Spinal cord (tissue), 3 donors: ENCODE measurements around a stretch of chr6.

DNA sequence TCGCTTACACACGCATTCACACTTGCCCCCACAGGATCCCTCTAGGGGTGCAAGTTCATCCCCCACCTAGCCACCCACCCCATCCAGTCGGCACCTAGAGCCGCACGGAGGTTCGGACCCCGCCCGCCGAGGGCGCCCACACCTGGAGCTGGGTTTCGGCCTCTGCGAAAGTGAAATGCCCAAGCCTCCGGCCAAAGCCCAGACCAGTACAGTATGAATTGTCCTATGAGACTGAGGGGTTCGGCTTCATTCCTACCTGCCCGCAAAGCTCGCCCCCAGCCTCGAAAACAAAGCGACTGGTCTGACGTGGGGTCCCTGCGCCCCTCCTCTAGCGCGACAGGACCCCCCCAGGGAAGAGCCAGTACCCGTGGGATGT, 1.6 kb downstream of the TFAP2A start:
- PRO-cap: no peak
- RAMPAGE, long total RNA: no peak

DNA sequence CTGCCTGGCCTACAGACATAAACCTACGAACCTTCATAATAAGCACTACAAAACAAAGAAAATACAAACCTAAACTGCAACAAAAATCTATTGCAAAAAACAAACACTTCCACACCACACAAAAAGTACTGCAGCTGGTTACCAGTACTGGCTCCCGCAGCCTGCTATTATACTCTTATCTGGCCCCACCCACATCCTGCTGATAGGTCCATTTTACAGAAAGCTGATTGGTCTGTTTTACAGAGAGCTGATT, 39.4 kb upstream of the GCNT2 start:
- PRO-cap: no peak
- RAMPAGE, long total RNA: no peak

GRCh38 chr6:10491939-10492366, 29.2 kb upstream of the GCNT2 start:
- PRO-cap: no peak
- RAMPAGE, long total RNA: no peak

DNA sequence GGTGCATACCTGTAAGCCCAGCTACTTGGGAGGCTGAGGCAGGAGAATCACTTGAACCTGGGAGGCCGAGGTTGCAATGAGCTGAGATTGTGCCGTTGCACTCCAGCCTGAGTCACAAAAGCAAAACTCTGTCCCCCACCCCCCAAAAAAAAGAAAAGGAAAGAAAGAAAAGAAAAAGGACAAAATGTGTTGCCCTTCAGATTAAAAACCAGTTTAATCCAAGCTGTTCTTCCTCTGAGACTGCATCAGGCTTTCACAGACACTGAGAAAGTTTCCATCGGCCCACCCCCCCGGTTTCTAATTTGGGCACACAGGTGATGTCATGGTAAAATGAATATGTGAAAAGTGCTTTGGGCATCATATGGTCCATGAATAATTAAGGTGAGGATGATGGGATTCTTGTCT, 3.5 kb downstream of the GCNT2 start:
- PRO-cap: no peak
- RAMPAGE, long total RNA: no peak

DNA sequence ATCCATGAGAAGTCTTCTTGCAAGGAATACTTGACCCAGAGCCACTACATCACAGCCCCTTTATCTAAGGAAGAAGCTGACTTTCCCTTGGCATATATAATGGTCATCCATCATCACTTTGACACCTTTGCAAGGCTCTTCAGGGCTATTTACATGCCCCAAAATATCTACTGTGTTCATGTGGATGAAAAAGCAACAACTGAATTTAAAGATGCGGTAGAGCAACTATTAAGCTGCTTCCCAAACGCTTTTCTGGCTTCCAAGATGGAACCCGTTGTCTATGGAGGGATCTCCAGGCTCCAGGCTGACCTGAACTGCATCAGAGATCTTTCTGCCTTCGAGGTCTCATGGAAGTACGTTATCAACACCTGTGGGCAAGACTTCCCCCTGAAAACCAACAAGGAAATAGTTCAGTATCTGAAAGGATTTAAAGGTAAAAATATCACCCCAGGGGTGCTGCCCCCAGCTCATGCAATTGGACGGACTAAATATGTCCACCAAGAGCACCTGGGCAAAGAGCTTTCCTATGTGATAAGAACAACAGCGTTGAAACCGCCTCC, 35.5 kb downstream of the GCNT2 start:
- PRO-cap: no peak
- RAMPAGE, long total RNA: no peak

- PRO-cap: no peak
- RAMPAGE, long total RNA: no peak
These were observed 55.2 kb downstream of the GCNT2 start for GRCh38 chr6:10576178-10576826.

- PRO-cap: no peak
- RAMPAGE, long total RNA: no peak
These were observed 40.3 kb downstream of the TMEM14B start for GRCh38 chr6:10787884-10788264.

GRCh38 chr6:11096057-11096551, 2.5 kb downstream of the SMIM13 start:
- PRO-cap: no peak
- RAMPAGE, long total RNA: no peak

GRCh38 chr6:11228876-11230220, 3.1 kb downstream of the NEDD9 start:
- PRO-cap: no peak
- RAMPAGE, long total RNA: no peak

DNA sequence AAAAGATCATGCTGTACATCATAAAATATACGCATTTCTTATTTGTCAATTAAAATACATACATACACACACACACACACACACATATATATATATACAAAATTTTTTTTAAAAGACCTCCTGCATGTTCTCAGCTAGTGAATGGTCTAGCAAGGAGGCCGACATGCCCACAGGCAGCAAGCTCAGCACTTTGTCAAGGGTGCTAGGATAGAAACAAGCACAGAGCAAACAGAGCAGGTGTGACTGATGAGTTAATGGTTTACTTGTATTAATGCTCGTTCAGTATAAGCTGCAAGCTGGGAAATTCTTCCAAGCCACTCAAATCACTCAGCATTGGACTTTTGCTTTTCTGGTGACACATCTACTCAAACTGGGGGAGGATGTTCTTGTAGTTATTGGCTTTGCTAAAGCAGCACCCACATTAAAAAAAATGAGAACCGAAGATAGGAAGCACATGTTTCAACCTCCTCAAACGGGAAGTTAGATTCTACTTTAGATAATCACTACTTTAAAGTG, 43.1 kb upstream of the NEDD9 start:
- PRO-cap: no peak
- RAMPAGE, long total RNA: no peak

DNA sequence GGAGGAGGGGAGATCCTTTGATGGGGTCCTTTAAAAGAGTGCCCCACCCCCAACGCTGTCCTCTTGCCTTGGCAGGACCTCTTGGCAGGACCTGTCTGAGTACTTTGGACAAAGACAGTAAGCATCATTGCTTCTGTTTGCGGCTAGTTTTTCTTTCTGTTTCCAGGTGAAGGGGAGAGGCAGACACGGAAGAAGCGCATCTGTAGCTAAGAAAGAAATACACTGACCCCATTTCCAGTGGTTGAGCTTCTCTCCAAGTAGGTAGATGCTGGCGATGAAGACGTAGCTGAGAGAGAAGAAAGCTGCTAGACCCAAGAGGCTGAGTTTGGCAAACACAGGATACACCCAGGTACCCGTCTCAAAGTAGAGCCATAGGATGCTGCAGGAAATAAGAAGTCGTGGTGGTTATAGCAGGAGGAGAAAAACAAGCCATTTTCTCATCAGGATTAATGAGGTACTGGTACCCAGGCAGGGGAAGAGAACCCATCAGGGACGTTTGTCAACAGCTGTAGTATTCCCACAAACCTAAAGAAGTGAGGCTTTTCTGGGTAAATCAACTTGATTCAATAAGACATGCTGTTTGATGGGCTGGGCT, 55.4 kb downstream of the ADTRP start:
- PRO-cap: no peak
- RAMPAGE, long total RNA: no peak

GRCh38 chr6:11761634-11762579, 16.7 kb downstream of the ADTRP start:
- PRO-cap: no peak
- RAMPAGE, long total RNA: no peak

- PRO-cap: no peak
- RAMPAGE, long total RNA: no peak
These were observed 12.1 kb downstream of the ADTRP start for GRCh38 chr6:11766337-11766990.

DNA sequence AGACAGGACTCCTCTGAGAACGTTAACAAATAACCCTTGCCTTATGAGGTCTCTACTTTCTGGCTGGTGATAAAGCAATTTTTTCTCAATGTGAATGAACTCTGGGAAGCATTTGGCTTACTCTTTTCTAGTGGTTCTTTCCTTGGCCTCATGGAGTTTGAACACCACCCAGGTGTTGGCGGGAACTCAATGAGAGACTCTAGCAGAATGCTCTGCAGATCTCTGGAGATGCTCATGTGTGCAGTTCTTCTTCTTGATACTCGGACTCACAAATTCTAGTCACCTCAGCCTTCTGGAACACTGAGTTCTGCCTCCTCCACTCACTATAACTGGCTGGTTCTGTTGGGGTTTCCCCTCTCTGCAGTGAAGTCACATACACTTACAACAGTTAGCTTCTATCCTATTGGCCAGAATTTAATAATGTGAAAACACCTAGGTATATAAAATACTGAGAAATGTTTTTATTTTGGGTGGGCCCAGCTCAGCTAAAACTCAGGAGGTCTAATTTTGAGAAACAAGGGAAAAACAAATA, 109.7 kb upstream of the HIVEP1 start:
- PRO-cap: no peak
- RAMPAGE, long total RNA: no peak

GRCh38 chr6:11950133-11950580, 62.0 kb upstream of the HIVEP1 start:
- PRO-cap: no peak
- RAMPAGE, long total RNA: no peak

- PRO-cap: no peak
- RAMPAGE, long total RNA: no peak
These were observed 529 bp upstream of the HIVEP1 start for GRCh38 chr6:12011314-12012252.

GRCh38 chr6:12012875-12013369, 810 bp downstream of the HIVEP1 start:
- PRO-cap: no peak
- RAMPAGE, long total RNA: start-site peak on the minus strand at chr6:12013049-12013215, 6 and 5 reads in 2 replicates

GRCh38 chr6:12025993-12026907, 14.1 kb downstream of the HIVEP1 start:
- PRO-cap: no peak
- RAMPAGE, long total RNA: no peak

DNA sequence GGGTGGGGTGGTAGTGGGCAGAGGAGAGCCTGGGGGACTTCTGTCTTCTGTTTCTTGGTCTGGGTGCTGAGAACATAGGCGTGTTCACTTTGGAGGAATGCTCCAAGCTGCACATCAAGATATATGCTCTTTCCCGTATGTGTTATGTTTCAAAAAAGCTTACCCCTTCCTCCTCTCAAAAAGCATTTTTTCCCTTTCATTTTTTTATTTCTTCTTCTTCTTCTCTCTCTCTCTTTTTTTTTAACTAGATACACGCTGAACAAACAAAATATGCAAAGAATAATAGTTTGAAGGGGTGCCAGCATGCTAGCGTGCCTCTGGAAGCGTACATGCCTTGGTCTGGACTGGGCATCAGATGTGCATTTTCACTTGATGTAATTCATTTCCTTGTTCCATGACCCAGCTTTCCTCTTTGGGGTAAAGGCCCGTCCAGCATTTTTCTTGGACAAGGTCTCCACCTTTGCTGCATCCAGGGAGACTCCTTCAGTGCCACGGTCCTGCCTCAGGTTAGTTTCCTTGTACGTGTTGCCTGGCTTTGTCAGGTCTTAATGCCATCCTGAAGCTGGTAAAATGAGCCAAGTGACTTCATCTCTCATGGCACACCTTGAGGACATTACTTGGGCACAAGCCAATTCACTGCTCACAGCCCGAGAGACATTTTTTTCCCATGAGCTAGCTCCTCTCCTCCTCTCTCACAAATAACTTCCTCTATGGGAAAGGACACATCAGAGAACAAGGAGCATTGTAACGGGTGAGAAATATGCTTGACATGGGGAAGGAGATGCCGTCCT, 23.8 kb downstream of the EDN1 start:
- PRO-cap: no peak
- RAMPAGE, long total RNA: no peak

DNA sequence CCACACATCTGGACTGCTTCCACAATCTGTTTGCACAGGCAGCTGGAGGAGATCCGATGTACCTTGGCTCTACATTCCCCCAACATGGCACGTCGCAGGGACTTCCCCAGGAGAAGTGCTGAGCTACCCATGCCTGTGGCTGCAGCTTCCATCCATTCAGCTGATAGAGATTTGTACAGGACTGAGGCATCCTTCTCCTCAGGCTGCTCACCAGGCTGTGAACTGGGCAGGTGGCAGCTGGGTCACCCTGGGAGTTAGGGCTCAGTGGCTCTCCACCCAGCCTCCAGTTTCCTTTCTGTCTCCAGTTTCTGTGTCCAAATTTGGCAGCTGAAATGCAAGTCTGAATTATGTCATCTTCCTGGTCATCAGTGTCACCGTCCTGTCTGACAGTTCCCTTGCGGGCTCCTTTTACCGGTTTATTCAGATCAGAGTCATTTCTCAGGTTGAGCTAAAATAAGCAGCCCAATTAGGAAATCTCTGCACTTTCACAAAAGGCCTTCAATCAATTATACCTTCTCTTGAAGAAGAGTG, 93.2 kb downstream of the EDN1 start:
- PRO-cap: no peak
- RAMPAGE, long total RNA: no peak